ENCODE measurements around a stretch of chr9.

DNA sequence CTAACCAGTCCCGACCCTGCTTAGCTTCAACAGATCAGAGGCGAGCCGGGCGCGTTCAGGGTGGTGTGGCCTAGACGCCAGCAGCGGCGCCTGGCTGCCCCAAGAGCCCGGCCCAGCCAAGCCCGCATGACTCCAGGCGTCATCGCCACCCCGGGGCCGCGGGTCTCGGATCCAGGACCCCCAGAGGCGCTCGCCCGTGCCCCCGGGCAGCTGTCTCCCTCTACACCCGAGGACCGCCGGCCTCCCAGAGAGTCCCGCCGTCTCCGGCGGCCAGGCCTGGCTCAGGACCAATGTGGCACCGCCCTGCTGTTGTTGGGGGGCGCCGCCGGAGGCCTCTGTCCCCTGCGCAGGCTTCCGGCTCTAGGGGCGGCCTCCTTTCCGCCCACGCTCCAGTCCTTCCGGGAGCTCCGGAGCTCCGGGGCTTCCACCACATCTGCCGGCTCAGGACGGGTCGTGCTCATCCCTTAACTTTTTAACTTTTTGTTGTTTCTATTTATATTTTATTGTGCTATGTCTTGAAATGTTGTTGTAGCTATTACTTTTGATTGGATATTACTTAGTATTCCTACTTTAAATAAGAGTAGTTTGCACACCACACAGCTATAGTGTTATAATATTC, 1612.6 kb downstream of the SPATA31A7 start:
- RRBS: 28% methylated on average over 12 of the region's 42 CpGs

- RRBS: no CpG with 5 or more reads among the region's 55 CpGs
Measured at GRCh38 chr9:62837141-62837983, 1647.5 kb downstream of the SPATA31A7 start.

GRCh38 chr9:62837984-62838935, 1648.4 kb downstream of the SPATA31A7 start:
- RRBS: 6% methylated on average over 7 of the region's 74 CpGs

DNA sequence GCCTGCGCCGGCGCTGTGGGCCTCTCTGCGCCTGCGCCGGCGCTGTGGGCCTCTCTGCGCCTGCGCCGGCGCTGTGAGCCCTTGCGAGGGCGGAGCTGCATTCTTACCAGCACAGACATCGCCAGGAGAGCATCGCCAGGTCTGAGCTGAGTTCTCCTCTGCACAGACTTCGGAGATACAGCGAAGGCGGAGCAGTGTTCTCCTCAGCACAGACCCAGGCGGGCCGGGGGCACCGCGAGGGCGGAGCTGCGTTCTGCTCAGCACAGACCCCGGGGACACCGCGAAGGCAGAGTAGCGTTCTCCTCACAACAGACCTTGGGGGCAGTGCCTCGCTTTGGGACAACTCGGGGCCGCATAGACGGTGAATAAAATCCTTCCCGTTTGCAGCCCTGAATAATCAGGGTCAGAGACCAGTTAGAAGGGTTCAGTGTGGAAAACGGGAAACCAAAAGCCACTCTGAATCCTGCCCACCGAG, 1268.1 kb downstream of the FOXD4L5 start:
- RRBS: no CpG with 5 or more reads among the region's 35 CpGs

DNA sequence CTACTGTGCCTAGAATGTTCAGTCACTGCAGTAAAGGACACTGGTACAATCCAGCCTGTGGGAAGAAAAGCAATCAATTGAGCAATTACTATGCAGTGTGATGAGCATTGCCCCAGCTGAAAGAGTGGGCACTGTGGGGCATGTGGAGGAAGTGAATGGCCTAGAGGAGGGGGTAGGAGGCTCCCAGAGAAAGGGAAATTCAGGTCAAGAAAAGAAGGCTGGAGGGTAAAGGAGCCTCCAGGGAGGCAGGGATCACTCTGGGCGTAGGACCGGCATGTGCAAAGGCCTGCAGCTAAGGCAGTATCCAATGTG, 651.0 kb downstream of the FOXD4L5 start:
- RRBS: no CpG with 5 or more reads among the region's 2 CpGs

DNA sequence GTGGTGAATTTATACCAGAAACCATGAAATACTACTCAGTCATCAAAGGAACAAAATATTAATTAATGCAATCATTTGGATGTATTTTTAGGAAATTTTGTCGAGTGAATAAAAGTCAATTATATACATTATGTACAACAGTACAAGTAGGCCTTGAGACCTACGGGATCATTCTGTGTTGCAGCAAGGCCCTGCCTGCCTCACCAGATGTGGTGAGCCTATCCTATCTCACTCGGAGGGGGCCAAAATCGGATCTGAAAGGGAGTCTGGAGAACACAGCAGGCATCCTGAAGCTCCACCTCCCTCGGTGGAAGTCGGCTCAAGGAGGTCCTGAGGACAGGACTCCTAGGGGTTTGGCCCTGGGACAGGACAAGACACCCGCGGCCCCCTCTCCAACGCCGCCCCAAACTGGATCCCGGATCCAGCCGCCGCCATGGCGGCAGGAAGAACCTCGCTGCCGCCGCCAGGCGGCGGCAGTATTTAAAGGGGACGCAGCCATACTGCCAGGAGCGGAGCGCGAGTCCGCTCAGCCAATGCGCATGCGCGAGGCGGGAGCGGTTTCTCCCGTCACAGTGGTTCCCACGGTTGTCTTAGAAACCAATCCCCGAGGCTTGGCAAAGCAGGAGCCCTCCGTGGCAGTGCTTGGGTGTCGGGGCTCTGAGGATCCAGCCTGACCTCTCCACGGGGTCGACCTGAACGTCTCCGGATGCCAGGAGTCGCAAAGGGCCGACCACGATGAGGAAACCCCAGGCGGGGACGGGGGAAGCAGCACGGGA, 97.8 kb upstream of the FOXD4L5 start:
- RRBS: no CpG with 5 or more reads among the region's 44 CpGs

GRCh38 chr9:65676256-65676713, 557 bp downstream of the ZNG1E start:
- RRBS: no CpG with 5 or more reads among the region's 11 CpGs

DNA sequence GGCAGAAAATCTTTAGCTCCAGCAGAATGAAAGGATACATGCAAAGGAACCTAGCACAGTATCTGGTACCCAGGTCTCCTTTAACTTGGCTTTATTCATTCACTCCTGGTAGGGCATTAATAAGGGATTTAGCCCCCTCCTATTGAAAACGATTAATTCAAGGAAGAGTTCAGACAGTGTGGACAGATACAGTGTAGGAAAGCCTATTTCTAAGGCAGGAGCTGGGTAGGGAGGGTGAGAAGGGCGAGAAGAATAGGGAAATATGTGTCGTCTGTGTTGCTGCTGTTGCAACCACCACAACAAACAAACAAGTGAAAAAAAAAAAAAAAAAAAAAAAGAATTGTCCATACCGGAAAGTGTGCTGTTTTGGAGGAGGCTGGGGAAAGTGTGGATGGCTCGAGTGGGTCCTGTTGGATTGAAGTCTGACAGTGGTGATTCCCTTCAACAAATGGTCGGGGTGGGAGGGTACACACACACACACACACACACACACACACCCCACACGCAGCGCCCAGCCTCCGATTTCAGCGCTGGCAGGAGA, 401 bp upstream of the PGM5 start:
- RRBS: no CpG with 5 or more reads among the region's 10 CpGs

- RRBS: no CpG with 5 or more reads among the region's 5 CpGs
Measured at GRCh38 chr9:68437652-68438148, 81.3 kb downstream of the PGM5 start.

- RRBS: 3% methylated on average over 7 of the region's 28 CpGs
Measured at GRCh38 chr9:68706068-68707034, 1.3 kb downstream of the PIP5K1B start.

DNA sequence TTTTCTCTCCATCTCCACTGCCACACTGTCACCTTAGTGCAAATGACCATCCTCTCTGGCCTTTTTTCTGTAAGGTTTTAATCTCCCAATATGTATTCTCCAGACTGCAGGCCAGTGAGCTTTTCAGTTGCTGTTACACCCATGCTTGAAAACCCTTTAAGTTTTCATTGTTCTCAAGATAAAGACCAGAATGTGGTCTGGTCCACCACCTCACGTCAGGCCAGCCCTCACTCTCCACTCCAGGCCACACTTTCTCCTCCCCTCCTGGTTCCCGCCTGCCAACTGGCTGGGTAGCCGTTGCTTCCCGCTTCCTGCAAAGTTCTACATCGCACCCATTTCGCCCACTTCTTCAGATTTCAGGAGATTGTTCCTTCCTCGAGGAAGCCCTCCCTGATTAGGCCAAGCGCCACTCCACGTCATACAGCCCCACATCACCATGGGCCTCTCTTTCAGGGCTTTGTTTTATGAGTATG, 455 bp upstream of the PABIR1 start:
- RRBS: no CpG with 5 or more reads among the region's 9 CpGs

DNA sequence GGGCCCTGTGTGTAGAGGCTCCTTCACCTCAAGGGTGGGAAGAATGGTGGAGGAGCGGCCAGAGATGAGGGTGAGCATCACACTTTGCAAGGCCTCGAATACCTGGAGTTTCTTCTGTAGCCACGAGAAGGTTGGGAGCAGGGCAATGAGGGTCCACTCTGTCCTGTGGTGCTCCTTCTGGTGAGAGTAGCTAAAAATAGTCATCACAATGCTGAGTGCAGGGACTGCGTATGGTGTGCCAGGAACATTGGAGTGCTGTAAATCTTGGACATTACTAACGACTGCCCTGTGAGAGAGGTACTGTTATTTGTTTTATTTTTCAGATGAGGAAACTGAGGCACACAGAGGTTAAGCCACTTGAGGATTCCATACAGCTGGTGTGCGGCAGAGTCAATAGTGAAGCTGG, 25.4 kb downstream of the PABIR1 start:
- RRBS: no CpG with 5 or more reads among the region's 6 CpGs

GRCh38 chr9:68973684-68974089, 40.2 kb downstream of the PRKACG start:
- RRBS: no CpG with 5 or more reads among the region's 4 CpGs

- RRBS: no CpG with 5 or more reads among the region's 9 CpGs
Measured at GRCh38 chr9:69136489-69137197, 37.4 kb upstream of the TJP2 start.

GRCh38 chr9:69177581-69178090, 3.6 kb downstream of the TJP2 start:
- RRBS: no CpG with 5 or more reads among the region's 7 CpGs

- RRBS: no CpG with 5 or more reads among the region's 5 CpGs
Measured at GRCh38 chr9:69181735-69182445, 7.8 kb downstream of the TJP2 start.

DNA sequence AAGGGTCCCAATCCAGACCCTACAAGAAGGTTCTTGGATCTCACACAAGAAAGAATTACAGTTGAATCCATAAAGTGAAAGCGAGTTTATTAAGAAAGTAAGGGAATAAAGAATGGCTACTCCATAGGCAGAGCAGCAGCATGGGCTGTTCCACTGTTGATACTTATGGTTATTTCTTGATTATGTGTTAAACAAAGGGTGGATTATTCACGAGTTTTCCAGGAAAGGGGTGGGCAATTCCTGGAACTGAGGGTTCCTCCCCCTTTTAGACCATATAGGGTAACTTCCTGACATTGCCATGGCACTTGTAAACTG, 18.1 kb upstream of the ENTREP1 start:
- RRBS: no CpG with 5 or more reads among the region's 2 CpGs

- RRBS: no CpG with 5 or more reads among the region's 1 CpG
Measured at GRCh38 chr9:69522717-69522961, 149.5 kb downstream of the APBA1 start.

GRCh38 chr9:69632554-69633136, 39.5 kb downstream of the APBA1 start:
- RRBS: no CpG with 5 or more reads among the region's 4 CpGs